ENCODE measurements around the genes RRP12, UBTD1, AVPI1, R3HCC1L and GOT1.

DNA sequence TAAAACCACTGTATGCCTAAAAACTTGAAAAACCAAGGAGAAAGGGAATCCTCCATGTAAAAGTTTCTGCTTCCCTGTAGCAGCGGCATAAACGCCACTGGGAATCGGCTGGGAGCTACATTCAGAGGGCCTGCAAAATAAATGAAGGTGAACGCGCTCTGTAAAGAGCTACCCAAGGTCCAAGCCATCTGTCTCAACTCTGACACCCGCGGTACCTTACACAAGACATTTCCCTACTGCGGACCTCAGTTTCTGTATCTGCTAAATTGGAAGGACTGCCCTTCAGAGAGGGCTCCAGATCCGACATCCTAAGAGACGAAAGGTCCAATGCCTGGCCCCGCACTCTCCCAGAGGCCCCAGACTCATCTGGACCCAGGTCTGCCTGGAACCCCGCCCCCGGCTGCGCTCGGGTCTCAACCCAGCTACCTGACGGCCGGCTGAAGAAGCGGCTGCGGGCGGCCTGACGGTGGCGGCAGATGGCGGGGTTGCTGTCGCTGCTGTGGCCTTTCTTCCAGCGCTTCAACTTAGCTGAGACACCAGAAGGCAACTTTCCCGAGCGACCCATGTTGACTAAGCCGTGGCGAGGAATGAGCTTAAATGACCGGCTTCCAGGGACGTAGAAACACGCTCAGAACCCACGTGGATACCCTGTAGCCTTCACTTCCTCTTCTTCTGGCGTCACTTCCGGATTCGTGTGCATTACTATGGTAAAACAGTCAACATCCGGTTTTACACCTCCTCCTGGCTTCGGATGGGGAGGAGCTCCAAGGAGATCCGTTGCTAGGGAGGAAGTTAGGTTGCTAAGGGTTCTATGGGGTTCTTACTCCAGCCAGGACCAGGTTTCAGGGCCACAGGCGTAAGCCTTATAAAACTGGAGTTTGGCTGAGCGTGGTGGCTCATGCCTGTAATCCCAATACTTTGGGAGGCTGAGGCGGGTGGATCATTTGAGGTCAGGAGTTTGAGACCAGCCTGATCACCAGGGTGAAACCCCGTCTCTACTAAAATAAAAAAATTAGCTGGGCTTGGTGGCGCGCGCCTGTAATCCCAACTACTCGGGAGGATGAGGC, at the start of gene RRP12:
TSS of gene RRP12 (minus strand) at position 674 of the 1,067 bp plus-strand sequence.
- PRO-cap: bidirectional peak, plus-strand start at position 732 of the sequence, minus-strand start at position 674 of the sequence

- PRO-cap: no peak
Observed at GRCh38 chr10:97459112-97459929, 13.3 kb downstream of the ZDHHC16 start.

GRCh38 chr10:97498261-97499272, at the start of gene UBTD1:
Gene UBTD1 (plus strand): TSS chr10:97498924.
- PRO-cap: bidirectional peak, plus-strand start at chr10:97498550, minus-strand start at chr10:97498403; bidirectional peak, plus-strand start at chr10:97498759, minus-strand start at chr10:97498809

DNA sequence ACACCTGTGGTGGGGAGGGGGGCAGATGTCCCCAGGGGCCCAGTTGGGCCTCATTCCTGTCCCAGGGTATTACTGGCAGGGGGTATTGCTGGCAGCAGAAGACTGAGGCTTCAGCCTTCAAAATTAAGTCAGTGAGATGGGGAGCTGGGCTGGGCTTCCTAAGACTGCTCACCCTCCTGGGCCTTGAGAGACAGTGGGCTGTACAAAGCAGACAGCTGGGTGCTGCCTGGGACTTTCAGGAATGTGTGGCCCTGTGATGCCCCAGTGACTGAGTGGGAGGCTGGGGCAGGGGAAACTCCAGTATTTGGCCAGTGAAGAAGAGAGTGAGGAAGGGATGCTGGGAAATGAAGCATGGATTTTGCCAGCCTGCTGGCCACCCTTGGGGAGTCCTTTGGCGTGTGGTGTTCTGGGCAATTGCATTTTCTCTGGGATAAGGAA, 396 bp downstream of the ANKRD2 start:
- PRO-cap: no peak

DNA sequence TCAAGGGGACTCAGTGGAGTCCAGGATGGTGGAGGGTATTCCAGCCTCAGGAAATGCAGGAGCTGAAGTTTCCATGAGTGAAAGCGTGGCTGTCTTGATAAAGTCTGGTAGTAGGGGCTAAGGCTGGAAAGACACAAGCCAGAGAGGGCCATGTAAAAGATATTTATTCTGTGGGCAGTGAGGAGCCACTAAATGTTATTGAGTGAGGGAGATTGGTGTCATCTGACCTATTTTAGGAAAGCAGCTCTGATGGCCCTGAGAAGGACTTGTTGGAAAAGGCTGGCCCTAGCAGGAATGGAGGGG, 1.7 kb downstream of the ANKRD2 start:
- PRO-cap: no peak

DNA sequence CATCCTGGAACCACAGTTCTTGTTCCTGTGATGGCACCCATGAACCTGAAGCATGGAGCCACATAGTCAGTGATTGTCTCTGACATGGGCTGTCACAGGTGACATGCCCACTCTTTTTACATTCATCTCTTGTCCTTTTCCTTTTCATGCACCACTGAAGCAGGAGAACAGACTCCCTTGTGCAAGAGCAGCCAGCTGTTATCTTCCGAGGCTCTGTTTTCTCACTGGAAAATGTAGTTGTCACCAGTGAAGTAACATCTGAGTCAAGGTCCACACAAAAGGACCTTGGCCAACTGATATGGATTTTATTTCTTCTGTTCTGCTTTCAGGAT, 22.8 kb downstream of the AVPI1 start:
- PRO-cap: no peak

DNA sequence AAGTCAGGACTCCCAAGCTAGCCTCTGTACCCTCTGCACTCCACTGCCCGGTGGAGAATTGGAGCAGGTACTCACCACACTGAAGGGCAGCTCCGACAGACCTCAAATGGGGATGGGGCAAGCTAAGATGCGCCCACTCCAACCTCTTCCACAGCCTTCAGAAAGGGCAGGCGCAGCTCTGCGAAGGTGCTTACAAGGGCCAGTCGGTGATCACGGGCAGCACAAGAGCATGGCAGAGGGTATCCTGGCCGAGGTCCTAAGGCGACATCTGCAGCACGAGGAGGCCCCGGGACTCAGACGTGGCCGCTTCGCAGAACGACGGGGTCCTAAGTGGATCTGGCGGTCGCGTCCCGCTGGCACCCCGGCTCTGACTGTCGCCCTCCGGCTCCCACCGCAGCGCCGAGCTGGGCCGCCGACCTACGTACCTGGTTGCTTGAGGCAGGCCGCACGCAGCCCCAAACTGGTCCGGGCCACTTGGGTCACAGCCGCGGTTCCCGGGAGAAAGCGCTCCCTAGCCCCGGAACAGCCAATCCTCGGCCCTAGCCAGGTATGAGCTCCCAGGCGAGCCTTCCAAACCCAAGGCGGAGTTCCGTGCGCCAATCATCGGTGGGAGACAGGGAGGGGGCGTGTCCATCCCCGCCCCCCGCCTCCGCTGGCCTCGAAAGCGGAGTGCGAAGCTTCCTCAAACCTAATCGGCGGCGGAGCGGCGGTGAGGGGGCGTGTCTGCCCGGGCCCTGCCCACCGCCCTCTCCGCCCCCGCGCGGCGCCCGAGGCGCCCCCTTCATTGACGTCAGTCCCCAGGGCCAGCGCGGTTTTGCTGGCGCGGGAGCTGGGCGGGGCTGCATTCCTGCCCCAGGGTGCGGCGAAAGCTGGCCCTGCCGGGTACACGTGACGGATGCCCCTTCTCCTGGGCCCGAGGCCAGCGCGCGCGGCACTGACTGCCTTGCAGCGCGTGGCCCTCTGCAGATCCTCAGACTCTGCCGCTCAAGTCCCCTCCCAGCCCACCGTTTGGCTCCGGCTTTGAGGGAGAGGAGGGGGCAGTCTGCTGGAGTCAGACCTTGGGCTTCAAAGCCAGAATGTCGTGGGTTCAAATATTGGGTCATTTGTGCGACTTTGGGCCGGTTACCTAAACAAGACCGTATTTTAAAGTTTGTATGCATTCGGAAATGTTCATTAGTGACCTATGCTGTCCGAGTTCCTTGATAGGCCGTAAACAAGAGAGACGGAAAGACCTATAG, at the start of gene AVPI1:
TSS of gene AVPI1 (minus strand) at position 551 of the 1,238 bp plus-strand sequence.
- PRO-cap: bidirectional peak, plus-strand start at position 934 of the sequence, minus-strand start at position 551 of the sequence

DNA sequence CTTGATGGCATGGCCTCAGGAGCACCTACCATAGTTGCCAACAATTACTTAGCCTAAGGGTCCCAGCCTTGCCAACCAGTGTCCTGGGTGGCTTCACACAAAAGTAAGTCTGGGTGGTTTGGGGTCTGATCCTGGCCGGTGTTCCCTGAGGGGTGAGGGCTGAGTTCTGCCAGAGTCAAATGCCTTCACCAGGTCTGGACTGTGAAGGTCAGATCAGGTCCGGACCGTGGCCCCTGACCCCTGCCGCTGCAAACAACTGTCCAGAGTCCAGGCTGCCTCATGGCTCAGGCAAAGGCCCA, 6.3 kb upstream of the MARVELD1 start:
- PRO-cap: no peak

DNA sequence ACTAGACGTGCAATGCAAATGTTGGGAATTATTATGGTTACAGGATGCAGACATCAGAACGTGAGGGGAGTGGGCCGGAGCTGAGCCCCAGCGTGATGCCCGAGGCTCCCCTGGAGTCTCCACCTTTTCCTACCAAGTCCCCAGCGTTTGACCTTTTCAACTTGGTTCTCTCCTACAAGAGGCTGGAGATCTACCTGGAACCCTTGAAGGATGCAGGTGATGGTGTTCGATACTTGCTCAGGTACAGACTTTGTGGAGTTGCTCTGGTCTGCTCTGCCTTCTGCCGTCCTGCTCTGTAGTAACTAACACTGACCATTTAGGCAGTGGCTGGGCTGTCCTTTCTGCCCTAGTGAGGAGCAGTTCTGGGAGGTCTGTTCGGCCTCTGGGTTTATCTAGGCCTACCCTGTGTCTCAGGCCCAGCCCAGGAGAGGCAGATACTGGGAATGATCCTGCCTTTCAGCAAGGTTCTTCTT, 1.5 kb downstream of the ZFYVE27 start:
- PRO-cap: no peak

GRCh38 chr10:97742632-97743869, 6.1 kb downstream of the ZFYVE27 start:
- PRO-cap: no peak

- PRO-cap: no peak
Observed at GRCh38 chr10:97761448-97761927, 10.3 kb downstream of the SFRP5 start.

DNA sequence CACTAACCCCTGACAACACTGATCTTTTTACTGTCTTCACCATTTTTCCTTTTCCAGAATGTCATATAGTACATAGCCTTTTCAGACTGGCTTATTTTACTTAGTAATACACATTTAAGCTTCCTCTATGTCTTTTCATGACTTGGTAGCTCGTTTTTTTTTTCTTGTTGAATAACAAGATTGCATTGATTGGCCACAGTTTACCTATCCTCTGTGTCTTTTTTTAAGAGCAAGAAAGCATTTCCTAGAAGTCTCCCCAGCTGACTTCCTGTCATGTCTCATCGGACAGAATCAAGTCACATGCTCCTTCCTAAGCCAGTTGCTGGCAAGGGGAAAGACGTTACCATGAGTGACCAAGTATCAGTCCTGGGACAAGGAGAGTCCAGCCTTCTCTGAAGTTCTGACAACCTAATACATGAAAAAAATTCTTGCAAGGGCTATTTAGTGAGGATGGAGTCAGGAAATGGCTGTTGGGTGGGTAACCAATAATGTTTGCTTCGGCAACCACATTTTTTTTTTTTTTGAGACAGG, 24.8 kb upstream of the SFRP5 start:
- PRO-cap: no peak

- PRO-cap: no peak
Observed at GRCh38 chr10:97851488-97852013, 1.9 kb downstream of the GOLGA7B start.

- PRO-cap: bidirectional peak, plus-strand start at chr10:98134671, minus-strand start at chr10:98134557
Observed at GRCh38 chr10:98134105-98134721, at the start of gene R3HCC1L. Gene R3HCC1L (plus strand): TSS chr10:98134657.

- PRO-cap: no peak
Observed at GRCh38 chr10:98300631-98300912, 32.6 kb upstream of the LOXL4 start.

GRCh38 chr10:98420652-98421374, 5.8 kb upstream of the PYROXD2 start:
- PRO-cap: no peak

DNA sequence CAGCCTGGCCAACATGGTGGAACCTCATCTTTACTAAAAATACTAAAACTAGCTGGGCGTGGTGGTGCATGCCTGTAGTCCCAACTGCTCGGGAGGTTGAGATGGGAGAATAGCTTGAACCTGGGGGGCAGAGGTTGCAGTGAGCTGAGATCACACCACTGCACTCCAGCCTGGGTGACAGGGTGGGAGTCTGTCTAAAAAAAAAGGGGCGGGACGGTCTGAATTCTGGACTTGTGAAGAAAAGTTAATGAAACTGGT, 29.8 kb upstream of the HPS1 start:
- PRO-cap: no peak

DNA sequence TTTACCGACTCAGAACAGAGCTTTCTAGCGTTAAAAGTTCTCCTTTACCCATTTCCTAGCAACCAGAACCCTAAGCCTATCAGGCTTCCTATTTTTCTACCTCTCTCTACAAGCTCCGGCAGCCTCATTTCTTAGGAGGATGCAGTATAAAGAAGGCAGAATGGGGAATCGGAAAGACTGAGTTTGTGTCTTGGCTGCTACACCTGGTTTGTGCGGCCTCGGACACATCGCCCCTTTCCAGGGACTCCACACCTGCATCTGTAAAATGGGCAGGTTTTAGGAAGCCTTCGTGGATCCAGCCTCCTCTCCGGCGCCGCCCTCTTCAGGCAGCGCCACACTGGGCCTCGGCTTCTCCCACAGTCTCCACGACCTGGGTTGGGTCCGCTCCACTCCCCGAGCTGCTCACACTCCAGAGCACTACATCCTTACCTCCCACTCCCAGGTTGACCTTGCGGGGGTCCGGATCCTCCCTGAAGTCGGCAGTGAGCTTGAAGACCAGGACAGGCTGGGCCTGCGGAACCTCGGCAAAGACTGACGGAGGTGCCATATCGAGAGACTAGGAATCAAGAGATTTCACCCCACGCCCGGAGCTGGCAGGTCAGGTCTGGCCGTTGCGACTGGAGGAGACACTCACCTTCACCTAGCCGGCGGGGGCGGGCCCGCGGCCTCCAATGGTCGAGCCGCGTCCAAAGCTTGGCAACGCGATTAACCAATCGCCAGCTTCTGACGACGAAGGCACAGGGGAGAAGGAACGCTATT, at the start of gene GOT1:
TSS of gene GOT1 (minus strand) at position 606 of the 759 bp plus-strand sequence.
- PRO-cap: bidirectional peak, plus-strand start outside the sequence, minus-strand start at position 606 of the sequence

DNA sequence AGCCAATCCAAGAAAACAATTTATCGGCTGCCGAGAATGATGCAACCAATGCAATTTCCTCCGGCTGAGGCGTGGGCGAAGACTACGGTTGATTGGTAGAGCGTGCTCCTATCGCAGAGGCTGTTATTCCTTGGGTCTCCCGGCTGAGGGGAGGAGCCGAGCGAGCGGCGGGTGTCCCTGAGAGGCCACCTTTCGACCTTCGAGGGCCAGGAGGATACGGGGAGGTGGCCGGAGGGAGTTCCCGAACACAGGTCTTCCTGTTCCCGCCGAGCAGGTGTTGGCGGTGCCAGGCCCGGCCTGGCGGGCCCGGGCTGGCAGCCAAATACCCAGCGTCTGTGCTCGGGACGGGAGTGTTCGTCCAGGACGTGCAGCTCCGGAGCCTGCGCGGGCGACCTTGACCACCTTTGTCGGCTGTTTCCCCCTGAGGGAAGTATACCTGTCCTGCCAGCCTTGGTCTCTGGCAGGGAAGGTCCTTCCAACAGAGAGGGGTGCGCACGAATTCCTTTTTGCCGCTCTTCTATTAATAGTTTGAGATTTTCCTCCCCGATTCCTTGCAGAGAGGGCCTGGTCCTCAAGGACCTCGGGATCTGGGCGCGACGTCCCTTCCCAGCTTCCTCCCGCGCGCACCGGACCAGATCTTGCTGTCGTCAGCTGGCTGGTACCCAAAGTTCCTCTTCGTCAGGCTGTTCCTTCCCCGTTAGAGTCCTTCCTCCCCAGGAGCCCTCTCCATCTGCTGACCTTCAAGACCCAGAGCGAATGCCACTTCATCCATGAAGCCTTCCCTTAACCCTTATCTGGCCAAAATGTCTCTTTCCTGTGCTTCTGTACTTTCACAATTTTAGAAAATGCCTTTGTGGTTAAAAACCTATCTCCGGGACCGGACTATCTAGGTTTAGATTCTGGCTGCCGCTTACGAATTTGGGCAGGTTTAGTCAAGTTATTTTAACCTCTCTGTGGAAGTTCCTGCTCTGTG, 640 bp upstream of the GOT1 start:
- PRO-cap: bidirectional peak, plus-strand start at position 159 of the sequence, minus-strand start outside the sequence; unidirectional peak, plus-strand start at position 350 of the sequence; bidirectional peak, plus-strand start at position 706 of the sequence, minus-strand start at position 732 of the sequence

DNA sequence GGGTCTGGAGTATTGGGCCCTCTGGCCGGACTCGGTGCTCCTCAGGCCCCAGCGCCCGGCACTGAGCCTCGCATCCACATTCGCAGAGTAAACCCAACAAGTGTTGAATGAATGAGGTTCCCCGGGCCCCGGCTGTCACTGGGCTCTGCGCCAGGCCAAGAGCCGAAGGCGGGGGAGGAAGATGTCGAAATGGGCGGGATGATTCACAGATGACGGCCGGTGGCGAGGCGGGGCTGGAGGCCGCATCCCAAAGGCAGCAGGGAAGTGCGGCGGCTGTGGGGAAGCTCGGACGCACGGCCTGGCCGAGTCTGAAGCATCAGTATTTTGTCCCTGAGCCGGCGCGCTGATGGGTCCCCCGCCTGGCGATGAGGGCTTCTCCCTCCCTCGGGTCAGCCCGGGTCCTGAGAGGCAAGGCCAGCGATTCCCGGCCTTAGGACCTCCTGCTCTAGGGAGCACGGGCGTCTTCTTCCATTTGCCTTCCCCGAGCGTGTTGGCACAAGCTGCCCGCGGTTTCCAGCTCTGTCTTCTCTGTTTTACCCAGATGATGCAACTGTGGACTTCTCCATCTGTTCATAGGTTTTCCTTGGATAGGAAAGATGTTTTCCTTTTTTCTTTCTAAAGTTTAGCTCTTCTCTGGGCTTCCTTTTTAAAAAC, 1.1 kb upstream of the SLC25A28 start:
- PRO-cap: bidirectional peak, plus-strand start at position 259 of the sequence, minus-strand start at position 149 of the sequence; bidirectional peak, plus-strand start at position 478 of the sequence, minus-strand start at position 492 of the sequence